Esophagus squamous epithelium (tissue), 4 donors: ENCODE measurements around a stretch of chr2.

- PRO-cap, result no peak
- RAMPAGE, long total RNA, 4 experiments, result no peak in any of the 4 experiments
Measured at GRCh38 chr2:20108-20399, 26.3 kb downstream of the FAM110C start.

DNA sequence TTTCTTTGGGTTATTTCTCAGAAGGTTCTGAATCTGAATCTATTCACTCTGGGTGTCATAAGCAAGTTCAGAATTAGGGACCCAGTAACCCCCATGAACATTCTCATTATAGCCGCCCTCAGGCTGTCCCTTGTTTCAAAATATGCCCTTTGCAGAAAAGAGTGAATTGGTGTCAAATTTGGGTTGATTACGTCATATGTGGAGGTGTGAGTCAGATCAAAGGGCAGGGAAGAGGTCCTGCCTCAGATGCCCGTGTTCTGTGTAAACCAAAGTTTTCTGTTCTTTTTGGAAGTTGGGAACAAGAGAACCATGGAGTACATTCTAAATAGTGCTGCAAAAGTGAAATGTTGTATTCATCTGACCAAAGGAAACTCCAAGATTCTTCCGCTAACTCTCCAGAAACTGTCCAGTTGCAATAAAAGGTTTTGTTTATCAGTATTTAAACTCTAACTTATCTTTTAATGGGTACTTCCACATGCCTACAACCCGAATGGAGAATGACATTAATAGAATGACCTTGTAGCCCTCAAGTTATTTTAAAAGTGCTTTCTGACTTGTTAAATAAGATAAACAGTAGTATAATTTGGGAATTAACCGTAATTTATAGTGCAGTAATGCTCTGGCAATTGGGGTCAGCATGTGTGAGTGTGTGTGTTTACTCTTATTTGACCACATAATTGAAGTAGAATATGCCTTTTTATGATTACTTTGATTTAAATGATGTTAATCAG is 5.7 kb downstream of the FAM110C start:
- PRO-cap, result no peak
- RAMPAGE, long total RNA, 4 experiments, result no peak in any of the 4 experiments

GRCh38 chr2:288518-289378 is 857 bp upstream of the ALKAL2 start:
- PRO-cap, result no peak
- RAMPAGE, long total RNA, 4 experiments, result no peak in any of the 4 experiments

DNA sequence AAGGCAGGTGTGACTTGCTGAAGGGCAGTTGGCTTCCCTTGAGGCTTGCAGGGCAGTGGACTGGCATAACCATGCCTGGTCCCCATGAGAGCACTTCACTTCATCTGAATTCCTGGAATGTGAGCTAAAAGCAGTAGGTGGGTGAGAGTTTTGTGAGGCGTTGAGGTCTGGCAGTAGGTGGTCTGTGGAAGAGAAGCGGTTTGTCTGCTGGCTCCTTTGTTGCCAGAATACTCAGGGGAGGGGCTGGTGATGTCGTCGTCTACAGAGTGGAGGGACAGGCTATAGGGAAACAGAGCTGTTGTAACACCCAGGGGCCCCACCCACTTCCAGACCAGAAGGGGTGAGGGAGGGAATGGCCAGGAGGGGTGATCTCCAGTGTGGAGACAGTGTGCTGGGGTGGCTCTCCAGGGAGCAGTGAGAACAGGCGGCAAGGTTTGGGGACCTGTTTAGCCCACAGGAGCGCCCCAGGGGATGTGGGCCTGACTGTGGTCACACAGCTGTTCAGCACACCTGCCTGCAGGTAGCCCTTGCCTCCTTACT is 21.4 kb upstream of the ALKAL2 start:
- PRO-cap, result no peak
- RAMPAGE, long total RNA, 4 experiments, result no peak in any of the 4 experiments

- PRO-cap, result no peak
- RAMPAGE, long total RNA, 4 experiments, result no peak in any of the 4 experiments
Measured at GRCh38 chr2:355918-356901, 68.3 kb upstream of the ALKAL2 start.

GRCh38 chr2:674571-675609 is 2.3 kb downstream of the TMEM18 start:
- PRO-cap, result no peak
- RAMPAGE, long total RNA, 4 experiments, result no peak in any of the 4 experiments

DNA sequence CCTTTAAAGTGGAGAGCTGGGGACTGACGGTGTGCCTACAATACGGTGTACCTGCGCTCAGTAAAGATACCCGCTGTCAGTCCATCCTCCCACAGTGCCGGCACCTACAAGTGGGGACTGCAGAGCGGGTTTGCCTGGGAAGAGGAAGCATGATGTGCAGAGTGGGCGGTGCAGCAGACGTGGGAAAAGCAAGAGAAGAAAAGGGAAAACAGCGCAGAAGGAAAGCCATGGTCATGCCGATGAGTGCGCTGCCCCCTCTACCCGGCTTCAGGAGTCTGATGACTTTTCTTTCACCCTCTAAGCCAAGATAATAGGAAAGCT is 148.0 kb downstream of the TPO start:
- PRO-cap, result no peak
- RAMPAGE, long total RNA, 4 experiments, result no peak in any of the 4 experiments

DNA sequence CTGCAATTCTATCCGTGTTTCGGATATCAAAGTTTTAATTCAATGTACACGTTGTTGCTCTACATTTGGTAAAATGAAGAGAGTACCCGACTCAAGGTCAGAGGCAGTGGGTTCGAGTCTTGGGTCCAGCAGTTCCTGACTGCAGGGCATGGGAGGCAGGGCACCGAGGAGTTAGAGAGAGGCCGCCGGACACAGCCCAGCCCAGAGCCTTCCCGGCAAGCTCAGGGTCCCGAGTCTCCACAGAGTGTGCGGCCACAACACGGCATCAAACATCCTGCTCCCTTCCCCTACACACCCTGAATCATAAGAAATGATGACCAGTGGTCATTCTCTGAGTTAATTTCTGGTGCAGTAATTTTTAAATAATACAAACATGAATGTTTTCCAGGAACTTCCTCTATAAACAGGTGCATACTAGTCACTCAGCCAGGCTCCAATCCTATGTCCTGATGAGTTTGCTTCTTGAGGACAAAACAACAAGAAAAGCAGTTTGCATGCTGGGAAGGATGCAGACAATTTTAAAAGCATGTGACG is 118.1 kb downstream of the PXDN start:
- PRO-cap, result no peak
- RAMPAGE, long total RNA, 4 experiments, result no peak in any of the 4 experiments

- PRO-cap, result no peak
- RAMPAGE, long total RNA, 4 experiments, result no peak in any of the 4 experiments
Measured at GRCh38 chr2:1755686-1756393, 11.5 kb upstream of the PXDN start.

DNA sequence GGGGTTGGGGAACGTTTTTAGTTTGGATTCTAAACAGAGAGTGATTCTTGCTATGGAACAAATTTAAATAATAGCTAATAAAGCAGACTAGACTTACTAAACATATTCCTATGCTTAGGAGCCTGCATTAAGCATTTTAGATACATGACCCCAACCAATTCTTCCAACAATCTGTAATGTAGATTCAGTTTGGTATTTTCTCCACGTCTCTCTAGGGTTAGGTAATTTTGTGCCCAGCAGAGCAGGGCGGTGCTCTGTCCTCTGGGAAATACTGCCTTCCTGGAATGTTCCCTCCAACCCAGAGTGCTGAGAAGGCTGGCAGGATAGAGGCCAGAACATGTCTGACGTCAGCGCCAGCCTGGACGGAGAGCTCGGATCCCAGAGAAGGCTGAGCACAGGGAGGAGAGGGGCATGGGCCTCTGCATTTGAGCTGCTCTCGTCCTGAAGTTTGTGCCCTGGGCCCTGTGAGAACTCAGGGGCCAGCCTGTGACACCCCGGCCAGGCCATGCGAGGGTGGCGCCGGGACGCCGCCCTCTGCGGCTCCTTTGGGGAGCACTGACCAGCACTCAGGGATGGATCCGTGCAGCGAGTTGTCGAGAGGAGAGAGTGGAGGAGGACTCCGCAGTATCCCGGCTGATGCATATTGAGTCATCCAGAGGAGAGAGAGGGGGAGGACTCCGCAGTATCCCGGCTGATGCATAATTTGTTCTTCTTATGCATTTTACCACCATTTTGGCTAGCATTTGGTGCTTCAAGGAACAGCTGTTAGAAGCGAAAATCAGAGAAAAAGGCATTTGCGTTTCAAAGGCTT is 80.0 kb upstream of the PXDN start:
- PRO-cap, result bidirectional peak, plus-strand start at position 391 of the sequence, minus-strand start at position 270 of the sequence
- RAMPAGE, long total RNA, 4 experiments, result no peak in any of the 4 experiments

DNA sequence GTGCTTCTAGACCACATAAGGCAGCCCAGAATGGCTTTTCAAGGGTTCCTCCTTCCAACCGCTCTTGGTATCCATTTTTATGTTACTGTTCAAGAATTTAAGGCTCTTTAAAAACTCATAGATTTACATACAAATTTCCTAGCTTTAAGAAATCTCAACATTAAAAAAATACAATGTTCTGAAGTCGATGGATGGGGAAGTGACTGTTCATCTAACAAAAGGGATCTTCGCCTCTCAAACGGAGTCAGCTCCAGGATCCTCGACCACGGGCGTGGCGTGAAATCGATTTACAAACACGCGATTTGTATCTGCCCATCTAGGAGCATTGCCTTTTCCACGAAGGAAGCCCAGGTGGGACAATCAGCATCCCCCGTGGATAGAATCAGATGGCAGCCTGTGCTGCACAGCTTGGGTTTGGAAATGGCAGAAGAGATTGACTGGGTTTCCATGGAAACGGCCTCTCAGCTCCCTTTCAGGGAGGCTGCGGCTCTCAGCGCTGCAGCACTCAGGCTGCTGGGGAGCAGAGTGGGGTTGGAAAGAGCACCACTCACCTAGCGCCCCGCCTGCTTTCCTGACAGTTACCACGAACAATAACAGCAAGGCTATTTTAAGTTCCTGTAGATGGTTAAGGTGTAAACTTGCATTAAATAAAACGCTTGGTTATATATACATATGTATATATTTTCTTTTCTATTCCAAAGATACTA is 110.8 kb upstream of the PXDN start:
- PRO-cap, result no peak
- RAMPAGE, long total RNA, 4 experiments, result no peak in any of the 4 experiments

DNA sequence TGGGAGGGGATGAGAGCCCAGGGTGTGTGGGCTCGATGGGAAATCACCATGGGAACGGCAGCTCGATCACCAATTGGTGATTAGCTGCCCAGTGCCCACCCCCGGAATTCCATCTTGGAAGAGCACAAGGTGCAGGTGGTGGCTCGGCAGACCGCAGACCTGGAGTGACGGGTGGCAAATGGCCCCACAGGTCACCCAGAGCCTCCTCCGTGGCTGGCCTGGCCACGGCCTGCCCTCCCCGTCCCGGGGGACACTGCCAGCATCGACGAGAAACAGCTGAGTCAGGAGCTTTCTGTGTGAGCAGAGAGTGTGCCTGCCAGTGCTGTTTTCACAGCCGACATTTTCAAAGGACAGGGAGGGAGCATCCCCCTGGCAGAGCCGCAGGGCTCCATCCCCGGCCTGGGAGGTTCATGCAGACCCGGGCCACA is 176.4 kb upstream of the MYT1L start:
- PRO-cap, result no peak
- RAMPAGE, long total RNA, 4 experiments, result no peak in any of the 4 experiments

- PRO-cap, result bidirectional peak, plus-strand start at chr2:2613645, minus-strand start at chr2:2613395
- RAMPAGE, long total RNA, 4 experiments, result no peak in any of the 4 experiments
Measured at GRCh38 chr2:2613291-2613972, 282.4 kb upstream of the MYT1L start.

DNA sequence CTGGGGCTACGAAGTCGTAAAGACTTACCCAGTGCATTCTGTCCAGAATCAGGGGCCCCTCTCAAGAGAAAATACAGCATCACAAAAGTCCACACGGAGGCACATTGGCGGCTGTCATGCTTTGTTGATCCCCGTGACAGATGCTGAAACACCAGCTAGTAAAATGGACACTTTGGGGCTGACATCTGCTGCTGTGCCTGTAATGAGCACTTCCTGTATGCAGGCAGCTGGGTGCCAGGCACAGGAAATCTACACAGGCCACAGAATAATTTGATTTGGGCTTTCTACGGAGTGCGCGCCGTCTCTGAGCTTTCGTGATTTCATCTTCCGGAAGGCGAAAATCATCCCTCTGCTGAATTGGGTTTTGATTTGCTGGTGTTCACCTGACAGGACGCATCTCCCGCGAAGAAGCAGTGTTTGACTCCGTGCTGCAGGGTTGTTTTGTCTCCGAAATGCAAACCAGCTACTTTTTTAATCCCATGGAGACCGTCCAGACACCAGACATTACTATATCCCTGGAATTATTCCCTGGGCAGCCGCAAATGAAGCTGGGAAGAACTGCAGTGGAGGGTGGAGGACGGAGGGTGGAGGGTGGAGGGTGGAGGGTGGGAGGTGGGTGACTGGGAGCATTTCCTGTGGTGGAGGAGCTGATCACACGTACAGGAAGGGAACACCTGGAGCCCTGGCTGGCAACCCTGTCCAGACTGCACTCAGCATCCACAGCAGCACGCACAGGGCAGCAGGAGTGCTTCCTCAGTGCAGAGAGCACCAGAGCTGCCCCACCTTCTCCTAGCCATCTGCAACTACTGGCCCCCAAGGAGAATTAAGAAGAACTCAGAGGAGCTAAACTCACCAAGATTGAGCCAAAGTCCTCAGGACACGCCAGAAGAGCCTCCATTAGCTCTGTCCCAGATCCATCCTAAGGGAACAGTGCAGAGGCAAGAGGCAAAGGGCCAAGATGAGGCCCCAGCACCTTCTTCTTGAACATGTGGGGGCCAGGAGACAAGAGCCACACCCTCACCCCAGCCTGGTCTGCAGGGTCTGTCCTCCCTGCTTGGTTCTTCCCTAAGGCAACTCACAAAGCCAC is 250.1 kb downstream of the EIPR1 start:
- PRO-cap, result no peak
- RAMPAGE, long total RNA, 4 experiments, result no peak in any of the 4 experiments

GRCh38 chr2:3222435-3222853 is 155.2 kb downstream of the EIPR1 start:
- PRO-cap, result no peak
- RAMPAGE, long total RNA, 4 experiments, result no peak in any of the 4 experiments

GRCh38 chr2:3300441-3301018 is 77.1 kb downstream of the EIPR1 start:
- PRO-cap, result no peak
- RAMPAGE, long total RNA, 4 experiments, result start-site peak on the minus strand in 1 of 4 experiments, at chr2:3300576-3300812 at its widest, 7 reads per replicate

DNA sequence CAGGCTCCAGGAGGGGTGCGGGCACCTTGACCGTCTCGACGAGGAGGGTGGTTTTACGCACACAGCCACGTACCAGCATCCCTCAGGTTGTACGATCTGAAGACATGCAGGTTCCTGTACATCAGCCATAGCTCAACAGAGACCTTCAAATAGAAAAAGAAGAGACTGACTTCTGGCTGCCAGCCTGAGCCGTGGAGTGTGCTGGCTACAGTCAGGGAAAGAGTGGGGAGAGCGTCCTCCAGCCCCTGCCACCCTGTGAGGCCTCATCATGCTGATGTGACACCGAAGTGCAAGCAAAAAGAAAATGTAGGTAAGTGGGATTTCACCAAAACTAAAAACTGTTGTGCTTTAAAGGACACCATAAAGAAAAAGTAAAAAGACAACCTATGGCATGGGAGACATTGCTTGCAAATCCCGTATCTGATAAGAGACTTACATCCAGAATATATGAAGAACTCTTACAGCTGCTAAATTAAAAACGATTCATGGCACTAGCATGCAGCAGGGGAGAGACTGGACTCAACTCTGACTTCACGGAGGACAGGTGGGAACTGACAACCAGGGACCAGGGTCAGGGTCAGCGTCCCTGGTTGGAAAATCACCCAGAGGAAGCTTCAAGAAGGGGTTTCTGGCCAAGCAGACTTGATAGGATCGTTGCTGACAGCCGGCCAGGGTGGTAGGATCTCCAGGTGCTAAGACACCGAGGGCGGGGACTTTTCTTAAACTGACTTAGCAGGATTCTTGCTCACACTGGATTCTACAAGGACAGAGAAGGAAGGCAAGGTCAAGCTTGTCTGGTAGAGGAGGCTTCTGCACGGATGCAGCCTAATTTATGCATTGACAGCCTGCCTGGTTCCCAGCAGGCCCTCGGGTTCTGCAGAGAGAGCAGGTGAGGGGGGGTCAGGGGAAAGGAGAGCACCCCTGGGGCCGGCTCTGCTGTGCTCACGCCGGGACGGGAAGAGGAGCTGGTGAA is 46.8 kb downstream of the ADI1 start:
- PRO-cap, result no peak
- RAMPAGE, long total RNA, 4 experiments, result no peak in any of the 4 experiments

- PRO-cap, result no peak
- RAMPAGE, long total RNA, 4 experiments, result no peak in any of the 4 experiments
Measured at GRCh38 chr2:3518024-3518798, 1.1 kb downstream of the ADI1 start.

DNA sequence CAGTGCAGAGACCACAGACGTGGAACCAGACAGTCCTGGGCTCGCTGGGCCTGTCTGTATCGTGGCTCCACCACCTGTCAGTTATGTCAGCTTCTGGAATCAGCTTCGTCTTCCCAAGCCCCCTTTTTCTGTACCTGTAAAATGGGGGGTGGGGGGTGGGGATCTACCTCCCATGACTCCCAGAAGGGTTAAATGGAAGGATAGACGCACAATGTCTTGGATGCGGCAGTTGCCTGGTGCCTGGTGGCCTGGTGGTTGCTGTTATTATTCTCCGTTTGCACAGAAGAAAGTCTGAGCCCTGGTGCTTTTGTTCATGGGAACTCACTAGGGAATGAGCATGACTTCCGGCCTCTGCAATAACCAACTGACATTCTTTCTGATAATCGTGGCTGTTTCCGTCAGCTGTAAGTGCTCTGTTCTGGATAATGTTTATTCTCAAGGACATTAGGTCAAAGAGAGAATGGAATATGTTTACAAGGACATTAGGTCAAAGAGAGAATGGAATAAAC is 31.4 kb downstream of the COLEC11 start:
- PRO-cap, result unidirectional peak, minus-strand start at position 281 of the sequence; unidirectional peak, minus-strand start at position 333 of the sequence
- RAMPAGE, long total RNA, 4 experiments, result no peak in any of the 4 experiments

GRCh38 chr2:5926973-5927212 is 234.7 kb downstream of the SOX11 start:
- PRO-cap, result no peak
- RAMPAGE, long total RNA, 4 experiments, result no peak in any of the 4 experiments